Zone of skin (tissue), 1 donor: ENCODE data around the gene TMEM39A.

GRCh38 chr3:114447370-114448017 lies 153.7 kb downstream of the TIGIT start:
- RRBS: no CpG with 5 or more reads among the region's 3 CpGs

DNA sequence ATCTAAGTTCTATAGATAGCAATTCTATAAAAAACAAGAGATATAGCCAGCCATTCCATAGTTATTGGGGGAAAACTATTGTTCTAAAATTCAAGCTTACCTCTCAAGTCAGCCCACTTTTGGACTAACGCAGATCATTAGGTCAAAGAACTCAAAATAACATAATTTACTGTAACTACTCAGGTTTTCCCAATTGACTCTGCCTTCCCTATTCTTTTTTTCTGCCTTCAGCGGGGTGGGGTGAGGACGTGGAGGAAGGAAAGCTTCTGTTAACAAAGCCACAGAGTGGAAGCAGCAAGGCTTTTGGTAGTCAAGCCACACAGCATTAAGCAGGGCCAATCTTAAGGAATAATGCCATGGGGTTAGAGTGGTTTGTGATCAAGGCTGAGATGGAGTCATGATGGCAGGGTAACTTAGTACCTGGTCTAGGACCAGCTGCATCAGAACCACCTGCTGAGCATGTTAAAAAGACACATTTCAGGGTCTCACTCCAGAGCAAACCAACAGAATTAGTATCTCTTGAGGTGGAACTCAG lies 277.5 kb downstream of the TIGIT start:
- RRBS: no CpG with 5 or more reads among the region's 3 CpGs

DNA sequence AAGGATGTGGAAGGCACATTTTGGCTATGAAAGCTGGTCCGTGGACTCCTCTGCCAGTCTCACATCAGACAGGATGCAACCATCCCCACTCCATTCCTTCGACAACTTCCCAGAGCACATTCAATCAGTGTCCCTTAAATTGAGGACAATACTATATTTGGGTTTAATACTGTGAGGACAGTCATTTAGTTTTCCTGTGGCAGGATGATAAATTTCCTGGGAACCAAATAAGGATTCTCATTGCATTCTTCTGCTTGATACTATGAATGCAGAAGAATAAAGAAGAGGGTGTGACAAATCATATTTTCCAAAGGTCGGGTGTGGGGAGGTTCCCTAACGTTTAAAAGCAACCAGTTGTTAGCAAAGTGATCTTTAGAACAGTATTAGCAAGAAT lies 329.4 kb downstream of the TIGIT start:
- RRBS: no CpG with 5 or more reads among the region's 4 CpGs

DNA sequence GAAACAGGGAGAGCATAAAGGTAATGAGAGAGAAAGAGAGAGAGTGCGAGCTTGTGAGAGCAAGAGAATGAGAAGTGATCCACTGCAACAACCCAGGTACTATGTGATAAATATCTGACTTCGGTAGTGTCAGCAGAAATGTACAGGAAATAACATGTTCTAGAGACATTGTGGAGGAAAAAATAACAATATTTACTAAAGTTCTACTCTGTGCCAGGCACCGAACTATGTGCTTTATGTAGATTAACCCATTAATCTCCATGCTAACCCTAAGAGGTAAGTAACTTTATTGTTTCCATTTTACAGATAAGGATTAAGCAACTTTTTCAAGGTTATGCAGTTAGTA lies 425.8 kb downstream of the ZBTB20 start:
- RRBS: no CpG with 5 or more reads among the region's 3 CpGs

DNA sequence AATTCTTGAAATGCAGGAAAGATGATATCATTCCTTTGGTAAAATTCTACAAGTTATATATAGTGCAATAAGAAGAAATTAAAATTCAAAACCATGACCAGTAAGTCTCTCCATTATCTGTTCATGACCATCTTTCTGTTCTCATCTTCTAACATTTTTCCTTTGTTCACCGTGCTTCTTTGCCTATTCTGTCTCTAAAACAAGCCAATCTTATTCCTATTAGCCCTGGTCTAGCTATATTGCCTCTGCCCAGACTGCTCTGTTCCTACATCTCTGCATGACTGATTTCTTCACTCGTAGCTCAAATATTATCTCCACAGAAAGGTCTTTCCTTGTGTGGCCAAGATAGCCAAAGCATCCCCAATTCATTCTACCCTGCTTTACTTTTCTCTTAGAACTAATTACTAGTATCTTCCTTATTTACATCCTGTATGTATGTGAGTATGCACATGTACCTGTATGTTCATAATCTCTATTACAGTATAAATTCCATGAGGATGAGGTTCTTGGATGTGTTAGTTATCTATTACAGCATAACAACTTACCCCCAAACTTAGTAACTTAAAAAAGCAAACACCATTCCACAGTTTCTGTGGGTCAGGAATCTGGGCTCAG lies 310.2 kb downstream of the ZBTB20 start:
- RRBS: no CpG with 5 or more reads among the region's 2 CpGs

DNA sequence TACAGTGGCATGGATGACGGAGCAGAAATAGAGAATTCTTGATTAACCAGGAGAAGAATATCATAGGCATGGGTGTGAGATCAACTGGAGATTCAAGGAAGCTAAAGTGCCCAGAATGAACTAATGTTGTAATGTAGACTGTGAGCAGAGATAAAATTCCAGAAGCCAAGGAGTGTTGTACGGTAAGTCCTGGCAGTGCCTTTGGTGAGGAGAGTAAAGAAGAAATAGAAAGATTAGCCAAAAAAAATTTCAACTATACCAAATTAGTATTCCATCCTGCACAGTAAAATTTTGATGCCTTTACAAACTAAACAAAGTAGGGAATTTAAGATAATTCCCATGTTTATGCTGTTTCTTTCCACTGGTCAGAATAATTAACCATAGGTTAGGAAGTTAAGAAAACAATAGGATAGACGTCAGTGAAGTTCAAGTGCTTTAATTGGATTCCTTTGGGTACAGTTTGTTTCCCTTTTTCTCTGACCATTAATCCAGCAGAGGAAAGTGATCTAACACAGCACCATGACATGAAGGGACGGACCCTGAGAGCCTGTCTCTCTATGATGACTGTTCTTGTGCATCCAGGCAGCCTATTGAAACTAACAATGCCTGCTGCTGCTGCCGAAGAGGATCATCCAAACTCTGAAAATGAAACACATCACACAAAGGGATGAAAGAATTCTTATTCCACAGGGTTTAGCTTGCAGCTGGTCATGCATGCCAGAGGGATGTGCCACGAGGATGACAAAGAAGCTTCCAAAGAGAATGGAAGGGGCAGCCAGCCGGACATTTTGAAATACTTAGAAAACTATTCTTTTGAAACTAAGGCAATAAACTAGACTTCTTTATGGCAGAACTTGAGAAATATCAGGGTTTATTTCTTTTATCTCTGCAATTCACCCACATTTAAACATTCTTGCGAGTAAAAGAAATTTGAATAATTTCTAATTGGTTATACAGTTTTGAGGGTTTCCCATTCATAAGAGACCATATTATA lies 75.6 kb downstream of the ZBTB20 start:
- RRBS: no CpG with 5 or more reads among the region's 8 CpGs

- RRBS: no CpG with 5 or more reads among the region's 2 CpGs
These were observed 47.6 kb downstream of the ZBTB20 start for GRCh38 chr3:115099429-115100009.

DNA sequence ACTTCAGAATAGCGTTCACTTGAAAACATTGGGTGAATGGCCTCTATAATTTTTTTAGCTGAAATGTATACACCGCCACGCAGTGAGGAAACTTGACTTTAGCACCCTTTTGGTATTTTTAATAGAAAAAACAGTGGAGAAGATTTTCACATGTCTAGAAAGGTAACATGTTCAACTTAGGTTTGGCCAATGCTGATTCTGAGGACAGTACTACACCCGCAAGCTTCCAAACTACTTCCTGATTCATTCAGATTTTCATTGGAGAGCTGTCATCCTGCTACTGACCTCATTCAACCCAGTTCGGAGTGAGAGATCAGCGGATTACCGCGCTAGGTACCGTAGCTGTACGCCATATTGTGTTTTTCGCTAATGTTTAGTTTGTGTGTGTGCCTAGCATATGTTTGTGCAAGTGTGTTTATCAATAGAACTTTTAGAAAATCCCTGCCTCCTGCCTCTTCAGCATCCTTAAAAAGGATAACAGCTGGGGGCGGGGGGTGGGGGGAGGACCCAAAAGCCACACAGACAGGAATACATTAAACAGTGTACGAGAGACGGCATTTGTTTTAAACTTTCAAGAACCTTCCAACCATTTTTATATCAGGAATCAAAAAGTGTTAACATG lies 1.1 kb downstream of the ZBTB20 start:
- RRBS: no CpG with 5 or more reads among the region's 14 CpGs

DNA sequence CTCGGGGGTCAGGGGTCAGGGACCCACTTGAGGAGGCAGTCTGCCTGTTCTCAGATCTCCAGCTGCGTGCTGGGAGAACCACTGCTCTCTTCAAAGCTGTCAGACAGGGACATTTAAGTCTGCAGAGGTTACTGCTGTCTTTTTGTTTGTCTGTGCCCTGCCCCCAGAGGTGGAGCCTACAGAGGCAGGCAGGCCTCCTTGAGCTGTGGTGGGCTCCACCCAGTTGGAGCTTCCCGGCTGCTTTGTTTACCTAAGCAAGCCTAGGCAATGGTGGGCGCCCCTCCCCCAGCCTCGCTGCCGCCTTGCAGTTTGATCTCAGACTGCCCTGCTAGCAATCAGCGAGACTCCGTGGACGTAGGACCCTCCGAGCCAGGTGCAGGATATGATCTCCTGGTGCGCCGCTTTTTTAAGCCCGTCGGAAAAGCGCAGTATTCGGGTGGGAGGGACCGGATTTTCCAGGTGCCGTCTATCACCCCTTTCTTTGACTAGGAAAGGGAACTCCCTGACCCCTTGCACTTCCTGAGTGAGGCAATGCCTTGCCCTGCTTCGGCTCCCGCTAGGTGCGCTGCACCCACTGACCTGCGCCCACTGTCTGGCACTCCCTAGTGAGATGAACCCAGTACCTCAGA lies 170.8 kb upstream of the ZBTB20 start:
- RRBS: no CpG with 5 or more reads among the region's 22 CpGs

DNA sequence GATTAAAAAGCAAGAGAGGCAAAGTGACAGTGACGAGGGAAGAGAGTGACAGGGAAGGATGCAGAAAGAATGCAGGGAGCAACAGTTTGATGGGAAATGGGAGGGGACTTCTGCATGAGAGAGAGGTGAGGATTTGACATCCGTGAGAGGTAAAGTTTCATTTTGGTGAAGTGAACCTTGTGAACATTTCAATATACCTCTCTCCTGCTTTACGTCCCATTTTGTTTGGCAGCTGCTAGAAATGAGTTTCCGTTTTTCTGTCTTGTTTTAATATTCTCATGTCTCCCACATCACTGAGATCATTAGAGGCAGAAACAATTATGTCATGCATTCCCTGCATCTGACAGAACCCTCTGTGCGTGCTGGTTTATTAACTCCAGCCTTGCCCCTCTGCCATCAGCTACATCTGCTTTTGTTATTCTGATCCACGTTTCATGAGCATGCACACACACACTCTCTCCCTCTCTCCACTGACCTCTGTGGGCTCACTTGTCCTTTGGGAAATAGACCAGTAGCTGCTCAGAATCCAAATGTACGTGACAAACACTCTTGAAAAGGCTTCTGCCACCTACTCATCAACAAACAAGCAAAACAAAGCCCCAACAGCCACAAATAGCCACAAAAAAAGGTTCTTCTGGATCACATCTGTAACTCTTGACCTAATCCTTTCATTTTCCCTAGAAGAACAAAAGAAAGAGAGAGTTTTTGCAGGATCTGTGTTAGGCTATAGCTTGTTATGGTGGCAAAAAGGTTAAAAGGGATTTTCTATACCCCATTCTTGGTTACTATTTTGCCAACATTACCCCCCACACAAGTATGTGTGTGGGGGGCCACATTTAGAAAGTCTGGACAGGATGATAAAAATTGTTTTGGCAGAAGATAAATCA lies 161.9 kb downstream of the GAP43 start:
- RRBS: no CpG with 5 or more reads among the region's 7 CpGs

DNA sequence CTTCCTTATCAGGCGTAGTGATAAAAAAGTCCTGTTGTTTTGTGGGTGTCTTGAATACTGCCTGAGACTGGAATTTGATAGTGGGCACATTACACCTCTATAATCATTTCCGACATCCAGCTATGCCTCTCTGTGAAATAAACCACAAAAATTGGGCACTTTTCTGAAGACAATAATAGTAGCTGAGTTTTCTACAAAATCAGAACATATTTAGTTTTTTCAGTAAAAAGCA lies 1059.8 kb upstream of the LSAMP start:
- RRBS: no CpG with 5 or more reads among the region's 2 CpGs

DNA sequence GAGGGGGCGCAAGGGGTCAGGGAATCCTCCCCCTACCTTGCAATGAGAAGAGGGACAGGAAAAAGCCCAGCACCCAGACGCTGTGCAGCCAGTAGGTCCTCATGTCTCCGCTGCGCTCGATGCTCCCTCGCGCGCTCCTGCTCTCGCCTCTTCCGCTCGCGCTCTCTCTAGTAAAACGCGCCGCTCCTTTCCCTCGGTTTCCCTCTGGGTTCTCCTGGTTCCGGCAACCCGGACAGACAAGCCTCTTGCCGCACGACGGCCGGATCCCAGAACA lies 1037.6 kb downstream of the IGSF11 start:
- RRBS: 2% methylated on average over 1 of the region's 22 CpGs

GRCh38 chr3:118577271-118577672 lies 457.4 kb downstream of the IGSF11 start:
- RRBS: no CpG with 5 or more reads among the region's 2 CpGs

DNA sequence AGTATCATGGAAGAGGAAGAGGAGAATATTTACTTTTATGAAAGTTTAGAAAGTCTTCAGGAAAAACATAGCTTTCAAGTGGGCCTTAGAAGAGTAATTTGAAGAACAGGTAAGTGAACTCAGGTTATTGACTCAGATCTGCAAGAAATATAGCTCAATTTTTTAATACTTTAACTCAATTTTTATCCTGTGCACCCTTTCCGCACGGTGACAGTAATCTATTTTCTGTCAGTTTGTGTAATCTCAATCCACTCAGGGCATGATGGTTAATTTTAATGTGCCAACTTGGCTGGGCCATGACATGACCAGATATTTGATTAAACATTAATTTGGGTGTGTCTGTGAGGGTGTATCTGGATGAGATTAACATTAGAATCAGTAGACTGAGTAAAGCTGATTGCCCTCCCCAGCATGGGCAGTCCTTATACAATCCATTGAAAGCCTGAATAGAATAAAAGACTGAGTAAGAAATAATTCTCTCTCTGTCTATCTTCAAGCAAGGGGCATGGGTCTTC lies 433.6 kb downstream of the IGSF11 start:
- RRBS: no CpG with 5 or more reads among the region's 2 CpGs

DNA sequence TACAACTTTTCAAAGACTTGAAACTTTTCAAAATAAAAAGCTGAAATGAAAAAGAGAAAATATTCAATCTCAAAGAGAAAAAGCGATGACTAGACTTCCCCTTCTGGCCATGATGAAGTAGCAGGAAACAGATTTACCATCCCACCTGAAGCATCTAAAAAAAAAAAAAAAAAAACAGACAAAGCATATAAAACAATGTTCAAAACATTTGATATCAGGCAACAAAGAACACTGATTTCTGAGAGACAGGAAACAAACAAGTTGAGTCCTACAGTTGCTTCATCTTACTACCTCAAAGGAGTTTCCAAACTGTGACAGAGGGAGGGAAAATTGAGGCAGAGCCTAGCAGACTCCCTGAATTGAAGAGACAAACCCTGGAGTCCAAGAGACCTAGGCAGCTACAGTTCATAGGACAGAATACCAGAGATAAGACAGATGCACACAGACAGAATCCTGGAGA lies 20.0 kb upstream of the B4GALT4 start:
- RRBS: no CpG with 5 or more reads among the region's 1 CpG

DNA sequence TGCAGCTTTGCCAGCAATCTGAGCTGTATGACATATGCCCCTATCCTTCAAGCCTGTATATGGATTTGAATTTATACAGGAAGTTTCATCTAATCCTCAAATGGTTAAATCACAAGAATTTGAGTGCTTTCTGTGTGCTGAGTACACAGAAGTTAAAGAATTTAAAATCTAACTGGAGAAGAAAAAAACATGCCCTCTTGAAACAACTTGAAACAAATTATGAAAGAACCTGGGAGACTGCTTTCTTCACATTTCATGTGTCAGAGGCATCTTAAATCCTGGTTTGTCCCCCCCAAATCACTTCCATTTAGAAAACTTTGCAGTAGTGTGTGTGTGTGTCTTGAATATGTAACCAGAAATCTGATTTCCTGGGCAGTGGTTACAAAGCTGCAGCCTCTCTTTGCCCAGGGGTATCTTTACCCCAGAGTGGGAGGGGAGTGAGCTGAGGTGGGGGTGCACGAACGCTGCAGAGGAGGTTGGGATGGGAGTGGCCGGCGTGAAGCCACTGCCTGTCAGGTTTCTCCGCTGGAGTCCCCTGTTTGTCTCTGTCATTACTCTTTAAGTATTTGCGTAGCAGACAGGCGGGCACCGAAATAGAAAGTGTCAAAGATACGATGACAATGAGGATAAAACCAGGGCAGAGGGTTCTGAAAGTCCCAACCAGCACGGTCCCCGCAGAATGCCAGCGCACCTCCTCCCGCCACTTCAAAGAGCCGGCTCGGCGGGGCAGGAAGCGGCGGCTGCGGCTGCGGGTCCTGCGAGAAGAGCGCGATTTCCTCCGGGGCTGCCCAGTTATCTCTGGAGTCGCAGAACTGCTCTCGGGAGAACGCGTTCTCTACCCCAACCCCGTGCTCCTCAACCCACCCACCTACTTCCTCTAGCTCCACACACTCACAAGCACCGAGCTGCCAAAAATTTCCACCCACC lies 541 bp upstream of the ARHGAP31 start:
- RRBS: under 1% methylated on average over 11 of the region's 30 CpGs

DNA sequence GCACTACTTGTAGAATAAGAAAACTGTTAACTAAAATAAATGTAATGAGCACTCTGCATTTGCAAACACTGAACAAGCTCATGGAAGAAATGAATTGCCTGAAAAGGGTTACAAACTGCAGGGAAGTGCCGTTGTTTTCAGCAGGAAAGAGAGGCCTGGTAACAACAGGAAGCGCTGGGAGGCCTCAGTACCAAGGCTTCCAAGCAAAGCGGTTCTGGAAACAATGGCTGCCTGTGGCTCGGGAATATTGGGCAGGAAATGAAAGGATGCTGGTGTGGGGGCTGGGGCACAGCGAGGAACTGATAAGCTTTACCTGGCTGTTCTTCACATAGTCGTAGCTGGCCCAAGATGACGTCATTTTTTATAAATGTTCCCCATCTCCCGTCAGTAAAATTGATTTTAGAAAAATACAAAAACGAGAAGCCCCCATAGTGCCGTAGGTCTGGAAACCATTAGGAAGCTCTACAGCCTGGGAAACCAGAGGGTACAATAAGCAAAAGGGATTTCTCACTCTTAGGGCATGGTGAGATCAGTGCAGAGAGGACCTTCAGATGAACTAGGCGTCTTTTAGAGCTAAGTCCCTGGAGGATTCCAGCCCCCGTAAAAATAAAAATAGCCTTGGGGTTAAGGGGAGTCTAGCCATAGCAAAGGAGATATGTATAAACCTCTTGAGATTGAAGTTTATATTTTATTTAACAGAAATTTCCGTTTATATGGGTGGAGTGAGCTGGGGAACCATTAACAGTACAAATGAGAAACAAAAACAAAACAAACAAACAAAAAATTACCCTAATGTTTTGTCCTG lies 56.1 kb downstream of the ARHGAP31 start:
- RRBS: no CpG with 5 or more reads among the region's 13 CpGs

DNA sequence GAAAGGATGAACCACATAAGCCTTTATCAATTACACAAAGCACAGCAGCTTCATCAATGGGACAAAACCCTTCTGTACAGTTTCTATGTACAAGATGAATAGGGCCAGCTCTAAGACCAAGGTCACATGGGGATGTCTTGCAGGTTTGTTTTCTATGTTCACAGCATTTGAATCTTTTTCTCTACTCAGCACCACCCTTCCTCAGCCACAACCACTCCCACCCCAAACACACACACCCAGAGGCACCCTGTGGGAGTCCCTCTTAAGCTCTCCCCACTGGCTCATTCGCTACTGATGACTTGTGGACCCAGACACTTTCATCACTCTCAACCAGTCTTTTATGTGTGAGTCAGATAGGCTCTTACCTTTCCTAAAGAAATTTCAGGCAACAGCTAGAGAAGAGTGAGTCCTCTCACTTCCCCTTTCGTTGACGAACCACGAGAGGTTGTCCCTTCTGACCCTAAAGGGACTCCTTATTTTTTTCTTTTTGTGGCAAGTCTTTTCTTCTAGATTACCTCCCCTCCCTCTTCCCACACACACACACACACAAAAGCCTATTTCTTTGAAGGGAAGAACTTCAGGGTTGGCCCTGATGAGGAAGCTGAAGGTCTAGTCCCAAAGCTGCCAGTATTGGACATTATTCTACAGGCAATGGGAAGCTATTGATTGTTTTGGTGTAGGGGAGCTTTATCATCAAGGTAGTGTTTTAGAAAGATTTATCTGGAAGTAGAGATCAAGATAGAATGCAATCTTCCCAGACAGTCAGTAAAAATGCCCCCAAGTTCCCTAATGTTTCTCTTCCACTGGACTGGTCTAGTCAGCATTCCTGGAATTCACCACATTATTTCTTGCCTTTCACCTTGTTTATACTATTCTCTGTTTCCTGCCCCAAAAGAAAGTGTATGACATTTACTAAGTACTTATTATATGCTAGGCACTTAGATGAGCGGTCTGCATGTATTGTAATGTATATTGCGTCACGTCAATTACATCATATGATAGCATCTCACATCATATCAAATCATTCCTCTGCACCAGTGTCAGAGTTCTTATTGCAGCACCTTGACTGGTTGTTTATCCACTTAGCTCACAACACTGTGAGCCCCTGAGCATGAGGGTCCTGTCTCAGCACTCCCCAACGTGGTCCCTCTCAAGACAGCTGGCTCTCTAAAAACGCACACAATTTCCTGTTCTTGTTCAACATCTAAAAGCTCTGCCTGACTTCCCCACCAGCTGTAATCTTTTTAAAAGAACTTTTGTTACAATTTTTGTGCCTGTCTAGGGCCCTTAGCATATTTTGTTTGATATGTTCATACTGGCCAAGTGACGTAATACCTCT lies 58.4 kb downstream of the ARHGAP31 start:
- RRBS: no CpG with 5 or more reads among the region's 10 CpGs

DNA sequence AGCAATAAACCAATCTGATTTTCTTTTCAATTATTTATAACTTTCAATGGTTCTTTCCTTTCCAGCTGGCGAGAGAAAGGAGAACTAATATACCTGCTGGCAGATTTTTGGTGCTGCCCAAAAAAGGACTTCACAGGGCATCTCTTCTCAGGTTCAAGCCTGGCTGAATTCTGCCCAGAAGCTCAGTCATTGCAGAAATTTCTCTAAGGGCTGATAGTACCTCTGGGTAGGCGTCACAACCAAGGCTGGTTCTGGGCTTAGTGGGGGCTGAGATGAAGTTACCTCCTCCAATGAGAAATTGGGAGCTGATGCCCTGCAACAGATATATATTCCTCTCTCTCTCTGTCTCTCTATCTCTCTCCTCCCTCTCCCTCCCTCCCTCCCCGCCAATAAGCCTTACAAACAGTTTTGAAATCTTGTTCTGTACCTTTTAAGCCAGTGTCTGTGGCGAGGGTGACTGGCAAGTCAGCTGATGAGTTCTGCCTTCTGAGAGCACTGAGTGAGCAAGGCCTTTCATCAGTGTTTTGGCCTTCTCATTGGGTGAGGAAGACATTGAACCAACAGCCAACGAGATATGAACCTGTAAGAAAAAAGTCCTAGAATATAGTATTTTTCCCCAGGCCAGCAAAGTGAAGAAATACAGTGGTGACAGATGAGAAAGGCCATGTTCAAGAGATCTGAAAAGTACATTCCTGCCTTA lies 45.6 kb downstream of the TMEM39A start:
- RRBS: no CpG with 5 or more reads among the region's 5 CpGs

DNA sequence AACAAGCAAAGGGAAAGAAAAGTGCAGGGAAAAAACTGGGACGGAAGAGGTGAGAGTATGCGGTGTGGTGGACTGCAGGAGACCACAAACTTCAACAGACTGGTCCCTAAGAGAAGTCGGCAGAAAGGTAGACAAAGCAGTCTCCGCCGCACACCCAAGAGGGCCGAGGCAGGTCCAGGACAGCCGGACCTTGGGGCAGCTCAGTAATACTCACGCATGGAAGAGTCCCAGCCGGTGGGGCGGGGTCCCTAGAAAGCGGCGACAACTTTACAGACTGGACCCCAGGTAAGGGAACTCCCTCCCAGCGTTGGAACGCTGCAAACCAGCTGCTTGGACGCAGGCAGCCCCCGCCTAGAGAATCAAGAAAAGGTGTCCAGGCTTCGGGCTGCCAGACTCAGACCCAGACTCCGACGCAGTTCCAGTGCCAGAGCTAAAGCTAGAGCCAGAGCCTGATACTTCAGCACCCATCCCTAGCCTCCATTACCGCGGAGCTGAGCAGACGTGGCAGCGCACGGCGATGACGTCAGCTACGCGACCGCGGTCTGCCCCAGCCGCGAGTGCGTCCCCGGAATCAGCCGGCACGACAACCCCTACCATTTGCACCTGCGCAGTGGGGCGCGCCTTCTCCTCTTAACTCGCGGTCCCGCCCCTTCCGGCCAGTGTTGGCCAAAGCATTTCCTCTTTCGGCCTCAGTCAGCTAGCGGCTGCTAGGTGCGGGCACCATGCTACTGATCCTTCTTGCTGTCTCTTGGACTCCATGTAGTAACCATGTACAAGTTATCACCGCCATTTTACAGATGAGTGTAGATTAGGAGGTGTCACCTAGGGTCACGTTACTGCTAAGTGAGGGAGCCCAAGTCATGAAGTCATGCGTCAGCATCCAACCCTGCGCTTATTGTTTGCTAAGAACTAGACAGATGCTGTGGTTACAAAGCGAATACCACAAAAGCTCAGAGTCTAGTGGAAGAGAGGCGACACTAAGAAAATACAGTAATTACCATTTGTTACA lies at the start of gene TMEM39A:
Gene TMEM39A, minus strand, starts transcription at position 494 of the 1,009 bp plus-strand sequence.
- RRBS: 1% methylated on average over 9 of the region's 52 CpGs